AG04450 (cell line): ENCODE measurements around a stretch of chr11.

DNA sequence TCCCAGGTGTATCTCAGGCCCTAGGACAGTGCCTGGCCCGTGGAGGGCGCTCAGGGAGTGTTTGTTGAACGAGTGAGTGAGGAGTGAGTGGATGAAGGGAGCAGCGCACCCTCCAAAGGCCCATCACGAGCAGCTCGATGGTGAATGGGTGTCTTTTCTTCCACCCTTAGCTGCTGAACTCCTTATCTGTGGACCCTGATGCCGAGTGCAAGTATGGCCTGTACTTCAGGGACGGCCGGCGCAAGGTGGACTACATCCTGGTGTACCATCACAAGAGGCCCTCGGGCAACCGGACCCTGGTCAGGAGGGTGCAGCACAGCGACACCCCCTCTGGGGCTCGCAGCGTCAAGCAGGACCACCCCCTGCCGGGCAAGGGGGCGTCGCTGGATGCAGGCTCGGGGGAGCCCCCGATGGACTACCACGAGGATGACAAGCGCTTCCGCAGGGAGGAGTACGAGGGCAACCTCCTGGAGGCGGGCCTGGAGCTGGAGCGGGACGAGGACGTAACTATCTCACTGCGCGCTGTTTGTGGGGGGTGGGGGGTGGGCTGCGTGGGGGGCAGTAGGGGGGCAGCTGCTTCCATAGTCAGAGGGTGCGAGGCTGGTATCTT is 9.6 kb downstream of the ANO1 start:
- CAGE, long polyA plus RNA, result no peak
- RRBS, result 38% methylated on average over 5 of the region's 32 CpGs

DNA sequence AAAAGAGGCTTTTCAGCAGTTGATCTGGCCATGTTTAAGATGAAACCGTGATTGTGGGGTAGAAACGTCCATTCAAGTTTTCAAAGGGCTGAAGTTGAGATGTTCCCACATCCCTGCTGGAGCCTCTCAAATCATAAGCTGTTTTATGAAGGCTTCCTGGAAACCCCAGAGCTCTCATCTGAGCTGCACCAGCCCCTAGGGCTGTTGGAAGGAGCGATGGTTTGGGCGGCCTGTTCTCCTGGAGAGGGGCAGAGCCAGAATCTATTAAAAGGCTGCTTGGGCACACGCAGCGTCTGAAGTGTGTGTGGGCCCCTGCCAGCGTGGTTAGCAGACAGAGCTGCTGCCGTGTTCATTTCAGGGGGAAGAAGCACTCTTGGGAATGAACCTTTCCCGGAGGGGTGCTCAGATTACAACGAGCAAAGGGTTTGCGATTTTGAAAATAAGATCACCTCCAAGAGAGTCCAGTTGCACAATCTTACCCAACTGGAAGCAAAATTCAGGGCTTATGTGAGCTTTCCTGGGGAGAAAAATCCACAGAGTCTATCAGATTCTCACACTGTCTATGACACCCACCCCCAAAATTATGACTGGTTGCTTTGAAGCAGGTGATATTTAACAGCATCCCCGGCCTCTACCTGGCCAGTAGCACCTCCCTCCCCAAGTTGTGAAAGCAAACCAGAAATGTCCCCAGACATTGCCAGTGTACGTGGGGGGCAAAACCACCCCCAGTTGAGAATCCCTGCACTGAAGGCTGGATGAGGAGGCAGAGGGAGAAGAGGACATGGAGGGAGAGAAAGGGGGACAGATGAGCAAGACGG is 12.9 kb downstream of the ANO1 start:
- CAGE, long polyA plus RNA, result no peak
- RRBS, result no CpG with 5 or more reads among the region's 14 CpGs

- CAGE, long polyA plus RNA, result no peak
- RRBS, result no CpG with 5 or more reads among the region's 16 CpGs
Observed at GRCh38 chr11:70104250-70105074, 26.3 kb downstream of the ANO1 start.

GRCh38 chr11:70155280-70155864 is 47.7 kb upstream of the FADD start:
- CAGE, long polyA plus RNA, result no peak
- RRBS, result no CpG with 5 or more reads among the region's 23 CpGs

DNA sequence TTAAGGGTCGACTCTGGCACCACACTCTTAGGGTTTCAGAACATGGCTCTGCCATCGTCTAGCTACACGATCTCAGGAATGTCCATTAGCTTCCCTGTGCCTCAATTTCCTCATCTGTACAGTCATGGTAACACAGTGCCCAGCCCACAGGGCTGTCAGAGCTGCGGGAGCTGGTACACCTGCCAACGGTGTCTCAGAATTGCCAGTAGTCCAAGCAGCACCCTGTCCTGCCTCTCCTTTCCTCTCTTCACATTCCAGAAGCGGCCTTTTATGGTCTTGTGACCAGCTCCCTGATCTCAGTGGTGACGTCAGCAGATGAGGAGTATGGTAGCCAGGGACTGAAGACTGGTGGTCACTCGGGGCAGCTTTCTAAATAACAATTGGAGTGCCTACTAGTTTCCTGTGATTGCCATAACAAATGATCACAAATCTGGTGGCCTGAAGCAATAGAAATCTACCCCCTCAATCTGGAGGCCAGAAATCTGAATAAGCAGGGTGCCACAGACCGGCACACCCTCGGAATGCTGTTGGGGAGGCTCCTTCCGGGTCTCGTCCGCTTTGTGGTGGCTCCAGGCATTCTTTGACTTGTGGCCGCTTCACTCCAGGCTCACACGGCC is 2.0 kb downstream of the FADD start:
- CAGE, long polyA plus RNA, result no peak
- RRBS, result no CpG with 5 or more reads among the region's 15 CpGs

DNA sequence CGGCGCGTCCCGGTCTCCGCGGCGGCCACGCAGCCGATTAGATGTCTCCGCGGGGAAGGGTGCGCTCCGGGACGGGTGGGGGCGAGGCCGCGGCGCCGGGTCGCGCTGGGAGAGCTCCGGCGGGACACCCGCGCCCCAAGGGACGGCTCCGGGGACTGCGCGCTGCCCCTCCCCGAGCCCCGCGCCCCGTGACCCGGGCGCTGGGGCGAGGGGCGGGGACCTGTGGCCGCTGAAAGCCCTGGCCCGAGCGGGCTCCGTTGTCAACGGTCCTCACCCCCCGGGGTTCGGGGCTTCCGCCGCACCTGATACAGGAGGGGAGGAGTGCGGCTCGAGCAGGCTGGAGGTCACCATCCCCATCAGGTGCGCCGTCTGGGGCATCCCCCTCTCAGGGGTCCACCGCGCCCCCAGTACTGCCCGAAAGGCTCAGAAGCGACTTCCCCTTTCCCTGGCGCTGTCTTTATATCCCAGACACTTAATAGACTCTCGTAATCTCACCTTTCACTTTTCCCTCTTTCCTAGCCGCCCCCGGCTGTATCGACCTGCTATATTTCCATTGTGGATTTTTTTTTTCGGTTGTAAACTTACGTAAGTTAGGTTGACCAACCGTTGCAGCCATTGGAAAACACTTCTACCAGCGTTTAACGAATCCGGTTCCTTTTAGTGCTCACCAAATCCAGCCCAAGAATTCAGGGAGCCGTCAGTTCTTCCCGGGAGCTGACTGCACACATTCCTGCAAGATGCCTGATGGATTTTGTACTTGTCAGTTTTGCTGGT is 657 bp downstream of the PPFIA1 start:
- CAGE, long polyA plus RNA, result no peak
- RRBS, result 4% methylated on average over 31 of the region's 67 CpGs

DNA sequence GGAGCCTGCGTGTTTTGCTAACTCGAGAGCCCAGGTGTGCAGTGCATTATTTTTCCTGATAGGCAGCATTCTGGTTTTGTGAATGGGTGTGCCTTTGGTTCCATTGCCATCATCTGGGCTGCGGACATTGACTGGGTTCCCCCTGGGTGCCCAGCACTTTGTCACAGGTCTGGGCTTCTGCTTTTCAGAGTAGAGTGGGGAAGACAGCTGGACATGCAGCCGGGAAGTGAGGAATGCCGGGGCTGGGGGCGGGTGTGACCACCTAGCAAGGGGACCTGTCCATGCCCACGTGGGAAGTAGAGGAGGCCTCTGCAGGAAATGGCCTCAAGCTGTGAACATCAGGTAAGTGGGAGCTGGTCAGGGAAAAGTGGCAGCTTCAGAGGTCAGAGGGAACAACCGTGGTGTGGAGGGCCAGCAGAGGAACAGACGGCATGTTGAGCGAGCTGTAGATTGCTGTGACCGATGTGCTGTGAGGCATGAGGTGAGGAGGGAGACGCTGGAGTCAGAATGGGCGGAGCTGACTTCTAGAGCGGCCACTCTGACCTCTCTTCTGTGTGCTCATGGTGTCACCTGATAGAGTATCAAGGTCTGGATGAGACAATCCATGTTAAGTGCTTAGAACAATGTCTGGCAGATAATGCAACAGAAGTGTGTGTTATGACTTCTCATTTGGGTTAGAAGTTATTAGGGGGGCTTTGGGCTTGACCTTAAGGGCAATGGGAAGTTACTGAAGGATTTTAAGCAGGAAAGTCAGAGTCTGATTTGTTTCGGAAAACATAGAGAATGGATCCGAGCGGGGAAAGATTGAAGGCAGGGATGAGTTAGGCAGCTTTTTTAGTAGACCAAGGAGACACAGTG is 42.4 kb downstream of the PPFIA1 start:
- CAGE, long polyA plus RNA, result no peak
- RRBS, result no CpG with 5 or more reads among the region's 17 CpGs

DNA sequence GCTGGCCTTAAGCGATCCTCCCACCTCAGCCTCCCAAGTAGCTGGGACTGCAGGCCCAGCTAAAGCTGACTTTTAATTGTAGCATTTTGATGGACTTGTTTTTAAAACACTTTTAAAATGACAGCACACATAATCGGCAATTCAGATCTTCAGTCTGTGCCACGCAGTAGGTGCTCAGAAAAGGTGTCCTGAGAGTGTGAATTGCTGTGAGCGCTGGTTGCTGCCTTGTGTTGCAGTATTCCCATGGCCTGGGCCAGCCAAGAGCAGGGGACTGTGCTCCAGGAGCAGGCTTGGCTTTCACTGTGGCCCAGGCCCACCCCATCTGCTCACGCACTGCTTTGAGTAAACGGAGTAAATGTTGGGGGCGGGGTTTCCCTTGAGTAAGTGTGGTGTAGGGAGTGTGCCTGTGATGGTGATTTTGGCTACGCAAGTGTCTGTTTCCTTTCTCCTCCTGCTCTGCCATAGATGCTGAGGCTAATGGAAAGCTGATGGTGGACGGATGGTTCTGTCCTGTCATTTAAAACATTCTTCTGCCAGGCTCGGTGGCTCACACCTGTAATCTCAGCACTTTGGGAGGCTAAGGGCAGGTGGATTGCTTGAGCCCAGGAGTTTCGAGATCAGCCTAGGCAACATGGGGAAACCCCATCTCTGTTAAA is 2.3 kb downstream of the CTTN start:
- CAGE, long polyA plus RNA, result no peak
- RRBS, result no CpG with 5 or more reads among the region's 11 CpGs

DNA sequence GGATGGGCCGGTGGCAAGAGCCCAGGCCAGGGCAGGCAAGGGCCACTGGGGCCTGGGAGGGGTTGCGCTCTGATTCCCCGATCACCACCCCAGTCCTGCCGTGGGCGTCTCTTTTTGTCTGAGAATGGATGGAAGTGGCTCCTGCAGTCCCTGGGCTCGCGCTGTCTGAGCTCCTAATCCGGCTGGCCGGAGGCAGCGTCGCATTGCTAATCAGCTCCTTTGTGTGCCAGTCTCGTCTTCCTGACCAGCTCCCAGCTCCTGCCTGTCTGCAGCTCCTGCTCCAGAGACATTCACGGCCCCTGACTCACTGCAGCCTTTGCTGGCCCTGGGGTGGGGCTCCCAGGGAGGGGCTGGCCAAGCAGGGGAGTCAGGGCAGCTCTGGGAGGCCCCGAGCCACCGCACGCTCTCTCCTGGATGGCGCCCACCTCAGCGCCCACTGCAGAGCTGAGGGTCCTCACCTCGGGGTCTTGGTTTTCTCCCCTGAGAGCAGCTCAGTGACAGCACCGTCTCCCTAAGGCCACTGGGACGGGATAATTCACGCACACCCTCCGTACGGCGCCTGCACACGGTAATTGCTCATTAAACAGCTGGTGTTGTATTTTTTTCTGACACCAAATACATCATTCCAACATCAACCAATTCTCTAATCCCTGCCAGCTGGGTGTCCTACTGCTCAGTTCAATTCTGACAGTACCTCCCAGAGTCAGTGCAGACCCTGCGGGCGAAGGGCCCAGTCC is 146.9 kb downstream of the CTTN start:
- CAGE, long polyA plus RNA, result no peak
- RRBS, result no CpG with 5 or more reads among the region's 28 CpGs

DNA sequence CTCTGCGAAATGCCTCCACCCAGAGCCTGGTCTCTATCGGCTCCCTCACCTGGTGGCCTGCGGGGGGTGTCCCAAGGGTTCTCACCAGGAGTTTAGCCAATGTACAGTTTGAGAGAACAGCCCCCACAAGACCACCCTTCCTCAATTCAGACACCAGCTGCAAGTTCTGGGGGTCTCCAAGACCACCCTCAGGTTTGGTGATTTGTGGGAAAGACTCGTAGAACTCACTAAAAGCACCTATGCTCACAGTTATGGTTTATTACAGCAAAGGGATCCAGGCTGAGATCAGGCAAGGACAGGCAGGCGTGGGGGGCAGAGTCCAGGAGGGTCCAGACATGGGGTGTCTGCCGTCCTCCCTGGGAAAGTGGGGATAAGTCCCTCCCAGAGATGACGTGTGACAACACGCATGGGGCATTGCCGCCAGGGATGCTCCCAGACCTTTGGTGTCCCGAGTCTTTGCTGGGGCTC is 226.5 kb downstream of the CTTN start:
- CAGE, long polyA plus RNA, result no peak
- RRBS, result no CpG with 5 or more reads among the region's 10 CpGs

DNA sequence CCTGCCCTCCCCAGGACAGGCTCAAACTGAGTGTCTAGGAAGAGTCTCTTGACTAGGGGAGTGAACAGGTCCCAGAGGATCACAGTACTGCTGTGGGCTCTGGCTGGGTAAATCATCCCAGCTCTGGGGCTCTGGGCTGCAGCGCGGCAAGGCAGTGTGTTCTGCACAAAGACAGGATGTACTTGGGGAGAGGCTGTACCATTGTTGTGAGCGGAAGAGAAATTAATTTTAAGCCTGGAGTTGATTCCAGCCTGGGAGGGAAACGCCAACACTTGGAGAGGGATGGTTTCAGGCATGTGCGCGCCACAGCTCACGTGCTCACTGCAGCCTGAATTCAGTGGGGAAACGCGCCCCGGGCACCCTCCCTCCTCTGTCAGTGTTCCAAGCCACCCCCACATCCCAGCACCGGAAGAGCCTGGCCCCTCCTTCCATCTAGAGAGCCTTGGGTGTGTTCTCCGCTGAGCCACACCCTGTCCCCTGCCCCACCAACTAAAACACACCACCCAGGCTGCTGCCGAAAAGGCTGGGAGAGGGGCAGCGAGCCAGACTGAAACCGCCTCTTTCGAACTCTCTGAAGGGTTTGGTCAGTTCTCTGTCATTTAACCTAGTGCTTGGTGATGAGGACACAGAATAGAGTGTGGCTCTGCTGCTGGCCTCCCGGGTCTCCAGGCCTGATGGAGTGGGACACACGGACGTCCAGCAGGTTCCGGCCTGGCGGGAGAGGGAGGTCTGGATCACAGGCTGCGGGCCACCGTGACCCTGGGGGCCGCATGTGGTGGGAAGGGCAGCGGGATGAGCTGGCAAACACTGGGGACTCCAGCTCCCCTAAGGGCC is 230.7 kb downstream of the CTTN start:
- CAGE, long polyA plus RNA, result no peak
- RRBS, result 22% methylated on average over 6 of the region's 25 CpGs

DNA sequence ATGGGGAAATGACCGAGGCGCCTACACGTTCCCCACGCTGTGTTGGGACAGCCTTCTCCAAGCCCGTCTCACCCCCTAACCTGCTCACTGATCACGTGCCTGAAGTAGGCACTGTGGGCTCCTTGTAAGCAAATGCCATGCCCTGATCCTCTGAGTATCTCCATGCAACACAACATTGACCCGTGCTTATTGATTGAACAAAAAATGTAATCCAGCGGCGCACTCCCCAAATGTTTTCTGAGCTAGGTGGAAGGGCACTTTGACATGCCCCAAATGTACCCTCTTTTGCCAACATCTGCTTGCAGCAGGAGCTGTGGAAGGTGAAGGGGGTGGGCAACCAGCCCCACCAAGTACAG is 268.3 kb downstream of the CTTN start:
- CAGE, long polyA plus RNA, result no peak
- RRBS, result no CpG with 5 or more reads among the region's 9 CpGs

DNA sequence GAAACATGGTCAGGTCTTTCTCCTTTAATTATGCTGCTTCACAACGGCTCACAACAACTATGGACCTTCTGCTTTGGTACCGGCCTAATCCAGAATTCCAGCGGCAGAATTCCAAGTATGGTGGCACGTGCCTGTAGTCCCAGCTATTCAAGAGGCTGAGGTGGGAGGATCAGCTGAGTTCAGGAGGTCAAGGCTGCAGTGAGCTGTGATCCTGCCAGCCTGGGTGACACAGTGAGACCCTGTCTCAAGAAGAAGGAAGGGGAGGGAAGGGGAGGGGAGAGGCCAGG is 145.9 kb downstream of the SHANK2 start:
- CAGE, long polyA plus RNA, result no peak
- RRBS, result no CpG with 5 or more reads among the region's 4 CpGs

GRCh38 chr11:71153004-71153818 is 99.2 kb downstream of the SHANK2 start:
- CAGE, long polyA plus RNA, result no peak
- RRBS, result 79% methylated on average over 1 of the region's 22 CpGs

- CAGE, long polyA plus RNA, result no peak
- RRBS, result 5% methylated on average over 6 of the region's 27 CpGs
Observed at GRCh38 chr11:71205841-71206611, 46.4 kb downstream of the SHANK2 start.

- CAGE, long polyA plus RNA, result no peak
- RRBS, result no CpG with 5 or more reads among the region's 1 CpG
Observed at GRCh38 chr11:71284548-71284800, 32.1 kb upstream of the SHANK2 start.

DNA sequence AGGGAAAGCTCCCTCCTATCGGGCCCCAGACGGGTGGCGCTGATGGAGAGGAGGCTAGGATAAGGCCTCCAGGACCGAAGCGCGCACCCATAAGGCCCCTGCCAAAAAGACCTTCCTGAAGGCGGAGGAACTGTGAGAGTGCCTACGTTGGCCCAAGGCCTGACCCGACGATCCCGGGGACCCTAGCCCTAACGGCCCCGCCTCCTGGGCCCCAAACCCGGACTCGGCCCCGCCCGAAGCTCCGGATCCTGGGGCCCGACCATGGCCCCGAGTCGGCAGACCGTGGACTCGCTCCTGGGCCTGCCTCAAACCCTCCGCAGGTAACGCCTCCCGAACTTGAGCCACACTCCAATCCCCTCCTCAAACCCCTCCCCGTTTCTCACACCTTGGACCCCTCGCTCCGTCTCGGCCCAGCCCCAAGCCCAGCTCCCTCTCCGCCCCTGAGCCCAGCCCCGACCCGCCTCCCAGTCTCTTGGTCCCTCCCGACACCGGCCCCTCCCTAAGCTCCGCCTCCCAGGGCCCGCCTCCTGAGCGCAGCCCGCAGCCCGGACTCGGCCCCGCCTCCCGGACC is 46.6 kb upstream of the DEFB108B start:
- CAGE, long polyA plus RNA, result no peak
- RRBS, result 2% methylated on average over 4 of the region's 43 CpGs

- CAGE, long polyA plus RNA, result no peak
- RRBS, result 14% methylated on average over 9 of the region's 49 CpGs
Observed at GRCh38 chr11:71813384-71814173, 19.4 kb upstream of the DEFB108B start.

DNA sequence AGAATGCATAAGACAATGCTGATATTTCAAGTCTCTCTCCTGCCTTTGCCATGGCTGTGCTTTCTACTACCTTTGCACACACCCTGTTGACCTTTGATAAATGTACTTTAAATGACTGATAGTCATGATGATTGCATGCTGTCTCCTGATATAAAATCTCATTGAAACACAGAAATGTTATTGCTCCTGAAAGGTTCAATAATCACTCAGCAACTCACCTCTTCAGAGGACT is 183 bp upstream of the DEFB131B start:
- CAGE, long polyA plus RNA, result no peak

DNA sequence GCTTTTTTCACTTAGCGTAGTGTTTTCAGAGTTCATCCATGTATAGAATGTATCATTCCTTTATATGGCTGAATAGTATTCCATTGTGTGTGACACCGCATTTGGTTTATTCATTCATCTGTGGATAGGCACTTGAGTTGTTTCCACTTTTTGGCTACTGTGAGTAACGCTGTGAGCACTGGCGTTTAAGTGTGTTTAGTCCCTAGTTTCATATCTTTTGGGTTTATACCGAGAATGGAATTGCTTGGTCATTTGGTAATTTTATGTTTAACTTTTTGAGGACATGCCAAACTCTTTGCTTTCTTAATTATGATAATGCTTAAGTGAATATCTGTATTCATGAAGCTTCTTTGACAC is 5.3 kb upstream of the IL18BP start:
- CAGE, long polyA plus RNA, result no peak
- RRBS, result no CpG with 5 or more reads among the region's 5 CpGs